ENCODE data around the genes C10orf88 and PSTK.

DNA sequence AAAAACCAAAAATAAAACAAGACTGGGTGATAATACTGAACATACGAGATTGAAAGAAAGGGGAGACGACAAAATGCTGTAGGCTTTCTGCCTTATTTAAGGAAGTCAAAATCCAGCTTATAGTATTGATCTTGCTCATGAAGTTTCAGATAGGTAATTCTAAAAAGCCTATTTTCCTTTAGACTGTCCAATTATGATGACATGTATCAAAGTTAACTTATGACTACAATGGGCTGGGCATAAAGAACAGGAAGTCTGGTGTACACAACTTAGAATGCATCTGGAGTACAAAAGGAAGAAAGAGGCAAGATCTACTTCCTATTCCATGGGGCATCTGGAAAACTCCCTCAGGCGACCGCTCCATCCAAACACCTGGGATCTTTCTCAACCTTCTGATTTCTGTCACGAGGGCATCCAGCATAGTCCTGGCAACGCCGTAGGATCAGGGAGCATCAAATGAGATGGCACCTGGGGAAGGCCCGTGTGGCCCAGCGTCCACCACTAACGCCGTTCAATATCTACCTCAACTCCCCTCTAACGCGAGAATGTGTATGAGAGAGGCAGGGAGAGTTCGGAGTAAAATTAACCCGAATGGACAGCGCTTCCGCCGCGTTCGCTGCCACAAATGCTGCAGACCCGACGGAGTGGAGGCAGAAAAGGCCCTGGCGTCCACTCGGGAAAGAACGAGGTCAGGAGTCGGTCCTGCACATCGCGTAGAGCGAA, 472 bp downstream of the FAM24B start:
- PRO-cap = no peak

- PRO-cap = bidirectional peak, plus-strand start at chr10:122954491, minus-strand start at chr10:122954227
Observed at GRCh38 chr10:122953672-122954735, at the start of gene C10orf88. TSS of gene C10orf88 (minus strand) at chr10:122954227.

DNA sequence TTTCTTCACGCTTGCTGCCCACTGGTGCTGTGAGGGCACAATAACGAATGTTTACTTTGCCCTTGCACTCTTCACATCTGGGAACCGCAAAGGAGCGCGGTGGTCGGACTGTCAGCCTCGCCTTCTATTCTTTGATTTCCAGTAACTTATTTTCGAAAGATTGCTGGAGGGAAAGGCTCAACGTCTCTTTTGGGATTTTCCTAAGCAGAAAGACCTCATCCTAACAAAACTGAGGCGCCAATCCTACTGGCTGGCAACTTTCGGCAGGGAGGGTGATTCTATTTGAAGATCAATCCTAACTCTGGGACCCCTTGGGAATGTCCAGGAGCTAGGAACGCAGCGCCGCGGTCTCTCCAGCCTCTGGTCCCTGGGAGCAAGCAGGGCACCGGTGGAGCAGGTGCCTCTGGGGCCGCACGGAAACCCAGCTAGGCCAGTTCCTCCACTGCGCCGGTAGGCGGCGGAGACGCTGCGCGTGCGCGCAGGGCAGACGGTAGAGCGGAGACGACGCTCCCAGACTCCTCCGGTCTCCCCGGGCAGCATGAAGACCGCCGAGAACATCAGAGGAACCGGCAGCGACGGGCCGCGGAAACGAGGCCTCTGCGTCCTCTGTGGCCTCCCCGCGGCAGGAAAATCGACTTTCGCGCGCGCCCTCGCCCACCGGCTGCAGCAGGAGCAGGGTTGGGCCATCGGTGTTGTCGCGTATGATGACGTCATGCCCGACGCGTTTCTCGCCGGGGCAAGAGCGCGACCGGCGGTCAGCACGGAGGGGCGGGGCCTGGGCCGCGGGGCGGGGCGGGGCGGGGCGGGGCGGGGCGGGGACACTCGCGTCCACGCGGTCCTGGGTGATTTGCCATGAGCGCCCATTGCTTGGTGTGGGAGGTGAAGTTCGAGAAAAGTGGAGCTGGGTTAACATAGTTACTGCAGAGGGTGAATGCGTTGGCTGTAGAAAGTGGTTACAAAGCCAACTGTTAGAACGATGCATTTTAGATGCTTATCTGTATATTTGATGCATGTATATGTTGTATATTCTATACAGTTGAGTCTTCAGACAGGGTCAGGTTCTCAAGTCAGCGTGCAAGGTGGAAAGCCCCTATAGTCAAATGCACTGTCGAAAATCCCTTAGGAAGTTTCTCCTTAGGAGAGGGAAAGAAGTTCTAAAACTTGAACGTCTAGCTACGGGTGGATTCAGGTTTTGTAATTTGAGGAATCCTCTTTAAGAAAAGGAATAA, at the start of gene PSTK:
Gene PSTK (plus strand): TSS at position 460 of the 1,229 bp plus-strand sequence.
- PRO-cap = bidirectional peak, plus-strand start at position 463 of the sequence, minus-strand start at position 665 of the sequence

GRCh38 chr10:123808955-123809326, 82.7 kb downstream of the CPXM2 start:
- PRO-cap = no peak

DNA sequence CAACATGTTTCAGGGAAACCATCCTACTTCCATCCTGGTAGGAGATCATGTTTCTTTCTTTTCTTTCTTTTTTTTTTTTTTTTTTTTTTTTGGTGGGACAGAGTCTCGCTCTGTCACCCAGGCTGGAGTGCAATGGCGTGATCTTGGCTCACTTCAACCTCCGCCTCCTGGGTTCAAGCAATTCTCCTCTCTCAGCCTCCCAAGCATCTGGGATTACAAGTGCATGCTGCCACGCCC, 15.9 kb downstream of the CPXM2 start:
- PRO-cap = no peak

GRCh38 chr10:123930083-123930724, 38.6 kb upstream of the CPXM2 start:
- PRO-cap = no peak

DNA sequence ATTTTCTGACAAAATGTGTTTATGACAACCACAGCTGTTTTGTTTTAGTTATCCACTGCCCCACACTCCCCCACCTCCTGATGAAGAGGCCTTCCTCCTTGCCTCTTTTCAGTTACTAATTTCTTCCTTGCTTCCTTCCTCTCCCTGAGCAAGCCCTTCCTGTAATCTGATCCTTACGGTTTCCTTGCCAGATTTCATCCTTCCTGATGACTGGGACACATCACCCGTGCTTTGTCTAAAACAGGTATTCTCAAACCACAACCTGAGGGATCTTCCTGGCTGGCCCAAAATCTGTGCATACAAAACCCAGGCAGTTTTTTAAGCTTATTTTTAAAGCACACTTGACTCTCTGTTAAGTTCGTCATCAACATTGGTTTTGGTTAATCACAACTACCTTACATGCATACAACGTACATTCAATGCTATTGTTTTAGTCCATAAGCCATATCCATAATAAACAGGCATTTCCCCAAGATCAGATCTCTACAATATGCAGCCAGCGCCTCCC, 39.3 kb downstream of the CHST15 start:
- PRO-cap = no peak

DNA sequence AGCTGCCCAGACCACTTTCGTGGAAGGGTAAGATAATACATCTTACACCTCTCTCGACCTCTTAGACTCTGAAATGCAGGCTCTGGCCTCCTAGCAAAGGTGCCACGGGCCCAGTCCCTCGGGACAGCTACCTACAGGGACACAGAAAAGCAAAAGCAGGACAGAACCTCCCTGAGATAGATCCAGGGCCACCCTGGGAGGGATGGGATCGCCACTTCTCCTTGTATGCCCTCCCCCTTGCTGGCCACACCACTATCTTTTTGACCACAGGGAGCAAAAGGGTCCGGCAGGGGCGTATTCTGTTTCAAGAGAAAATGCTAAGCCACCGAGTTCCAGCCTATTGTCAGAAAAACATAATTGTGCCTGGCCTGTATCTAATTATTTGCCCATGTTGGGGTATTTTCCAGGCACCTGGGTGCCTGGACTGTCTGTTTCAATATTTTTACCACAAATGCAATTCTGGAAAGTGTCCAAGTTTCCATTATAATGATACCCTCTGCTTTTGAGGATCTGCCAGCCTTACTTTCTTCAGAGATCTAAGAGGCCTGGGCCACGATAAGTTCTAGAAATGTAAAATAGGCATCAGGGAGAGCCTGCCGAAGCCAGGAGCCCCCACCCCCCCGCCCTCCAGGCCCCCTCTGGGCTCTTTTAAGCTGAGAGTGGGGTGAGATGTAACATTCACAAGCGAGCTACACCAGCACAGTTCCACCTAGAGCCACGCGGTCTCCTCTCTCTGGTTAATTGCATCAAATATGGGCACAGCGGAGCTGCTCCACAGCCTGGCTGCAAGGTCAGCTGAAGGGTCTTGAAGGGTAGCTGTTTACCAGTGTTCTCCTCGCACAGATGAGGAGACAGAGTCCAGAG, 6.1 kb downstream of the CHST15 start:
- PRO-cap = no peak

DNA sequence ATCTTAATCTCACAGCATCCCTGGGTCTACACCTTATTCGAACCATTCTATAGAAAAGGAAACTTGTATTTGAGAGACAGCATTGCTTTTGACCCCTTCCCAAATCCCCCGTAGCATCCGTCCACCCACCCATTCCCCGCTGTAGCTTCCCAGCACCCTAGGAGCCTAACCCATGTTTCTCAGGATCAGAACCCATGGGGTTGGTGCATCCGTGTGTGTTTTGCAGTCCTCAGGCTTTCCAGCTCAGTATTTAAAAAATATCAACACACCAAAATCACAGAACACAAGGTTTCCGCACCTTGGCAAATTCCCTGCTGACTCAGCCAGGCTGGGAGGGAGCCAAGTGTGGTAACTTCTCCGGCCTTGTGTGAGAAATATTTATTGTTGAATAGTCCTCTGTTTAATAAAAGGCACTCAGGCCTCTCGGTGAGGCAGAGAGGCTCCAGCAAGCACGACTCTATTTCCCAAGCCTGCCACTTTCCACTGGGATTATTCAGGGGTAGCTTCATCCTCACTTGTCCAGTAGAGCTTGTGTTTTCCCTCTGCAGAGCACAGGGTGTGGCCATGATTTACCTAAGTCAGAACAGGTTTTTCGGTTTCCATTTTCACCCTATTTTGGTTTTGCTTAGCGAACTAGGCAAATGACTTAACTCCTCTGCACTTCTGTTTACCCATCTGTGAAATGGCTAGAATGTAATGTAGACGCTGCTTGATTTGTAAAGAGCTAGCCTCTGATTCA, 12.8 kb upstream of the CHST15 start:
- PRO-cap = no peak

DNA sequence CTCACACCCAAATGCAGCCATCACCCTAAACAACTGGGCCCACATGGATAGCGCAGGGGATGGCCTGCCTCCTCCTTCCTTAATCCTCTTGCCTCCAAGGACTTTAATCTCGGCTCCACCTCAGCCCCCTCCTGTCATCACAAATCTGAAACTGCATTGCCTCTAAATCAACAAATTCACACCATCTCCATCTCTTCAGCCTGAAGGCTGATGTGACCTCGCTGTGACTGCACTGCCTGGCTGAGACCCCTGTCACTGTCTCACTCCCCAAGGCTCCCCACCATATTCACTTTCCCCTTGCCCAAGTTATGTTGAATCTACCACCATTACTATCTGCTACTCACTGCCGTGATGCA, 71.7 kb upstream of the CHST15 start:
- PRO-cap = no peak

- PRO-cap = no peak
Observed at GRCh38 chr10:124416614-124417315, 2.0 kb downstream of the OAT start.

GRCh38 chr10:124447687-124448206, 2.1 kb downstream of the NKX1-2 start:
- PRO-cap = no peak

DNA sequence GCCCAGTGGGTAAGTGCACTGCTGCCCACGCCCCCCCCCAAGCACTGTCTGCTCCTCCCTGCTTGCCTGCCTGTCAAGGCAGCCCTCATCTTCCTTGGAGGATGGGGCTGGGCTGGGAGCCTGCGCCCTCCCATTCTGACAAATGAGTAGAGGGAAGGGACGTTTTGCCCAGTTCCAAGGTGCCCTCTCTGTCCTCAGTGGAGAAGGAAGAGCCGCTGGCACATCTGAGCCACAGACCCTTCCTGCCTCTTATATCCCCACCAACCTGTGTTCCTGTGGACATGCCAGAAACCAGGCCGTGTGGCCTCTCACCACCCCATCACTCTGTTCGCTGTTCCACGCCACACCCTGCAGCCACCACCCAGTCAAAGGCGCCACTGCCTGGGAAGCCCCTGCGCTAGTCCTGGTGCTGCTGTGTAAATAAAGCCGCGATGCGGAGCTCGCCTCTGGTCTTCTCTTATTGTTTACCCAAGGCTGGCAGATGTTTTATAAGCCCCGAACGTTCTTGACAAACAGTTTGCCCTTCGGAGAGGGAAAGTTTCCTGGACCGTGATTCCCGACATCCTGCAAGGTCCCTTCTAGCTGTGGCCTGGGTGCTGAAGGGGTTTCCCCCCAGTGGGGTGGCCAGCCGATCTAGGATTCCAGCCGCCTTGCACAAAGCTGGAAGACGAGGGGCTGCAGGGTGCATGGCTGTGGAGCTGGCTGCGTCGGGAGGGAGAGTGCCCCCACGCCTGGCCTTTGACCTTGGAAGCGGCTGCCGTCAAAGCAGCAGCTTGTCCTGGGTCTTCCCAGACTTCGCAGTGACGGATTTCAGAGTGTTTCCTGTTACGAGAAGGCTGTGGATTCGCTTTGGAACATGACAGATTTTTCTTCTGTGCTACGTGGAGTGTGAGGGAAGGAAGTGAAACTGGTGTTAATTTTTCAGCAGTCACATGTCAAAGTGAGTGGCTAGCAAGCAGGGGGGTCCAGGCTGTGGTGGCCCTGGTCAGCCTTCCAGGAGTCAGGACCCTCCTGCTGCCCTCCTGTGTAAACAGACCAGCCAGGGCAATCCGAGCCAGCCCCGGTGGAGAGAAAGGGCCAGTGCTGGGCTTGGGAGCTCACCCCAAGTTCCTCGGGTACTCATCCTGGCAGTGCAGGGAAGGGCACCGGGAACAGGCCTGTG, 61.5 kb downstream of the LHPP start:
- PRO-cap = no peak

DNA sequence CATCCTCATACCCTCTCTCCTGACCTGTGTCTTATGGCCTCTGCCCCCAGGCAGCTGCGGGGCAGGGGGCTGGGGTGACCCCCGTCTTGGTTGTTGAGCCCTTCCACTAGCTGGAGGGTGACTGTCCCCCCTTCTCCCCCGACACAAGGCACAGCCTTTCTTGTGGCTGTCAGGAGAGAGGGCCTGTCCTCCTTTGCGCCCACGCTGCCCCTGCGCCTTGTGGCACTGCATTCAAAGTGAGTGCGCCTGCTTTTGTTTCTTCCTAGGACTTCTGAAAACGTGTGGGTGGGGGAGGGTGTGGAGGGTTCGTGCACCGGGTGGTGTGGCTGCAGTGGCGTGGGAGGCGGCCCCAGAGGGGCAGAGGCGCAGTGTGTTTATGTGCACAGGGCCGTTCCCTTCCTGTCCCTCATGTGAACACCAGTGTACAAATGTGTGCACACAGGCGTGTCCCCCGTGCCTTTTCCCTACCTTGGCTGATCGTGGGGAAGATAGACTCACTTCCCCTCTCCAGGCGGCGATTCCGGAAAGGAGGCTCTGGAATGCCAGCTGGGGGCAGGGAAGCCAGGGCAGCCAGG, 88.7 kb downstream of the LHPP start:
- PRO-cap = no peak

DNA sequence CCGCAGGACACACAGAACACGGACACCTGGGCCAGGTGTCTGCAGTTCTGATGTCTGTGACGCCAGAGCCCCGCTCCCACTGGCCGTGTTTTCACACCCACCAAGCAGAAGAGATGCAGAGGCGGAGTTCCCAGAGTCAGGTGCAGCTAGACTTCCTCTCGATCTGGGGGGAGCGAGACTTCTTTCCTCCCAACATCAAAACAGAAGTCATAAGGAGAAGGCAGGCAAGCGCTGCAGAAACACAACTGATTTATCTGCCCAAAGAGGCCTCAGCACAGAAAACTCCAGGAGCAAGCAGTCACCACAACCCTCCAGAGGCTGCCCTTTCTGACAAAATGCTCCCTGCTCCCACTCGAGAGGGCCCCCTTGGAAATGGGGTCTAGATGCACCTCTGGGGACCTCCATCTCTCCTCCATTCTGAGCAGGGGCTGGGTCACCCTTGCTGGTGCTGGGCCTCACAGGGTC, 107.4 kb downstream of the FAM53B start:
- PRO-cap = no peak

DNA sequence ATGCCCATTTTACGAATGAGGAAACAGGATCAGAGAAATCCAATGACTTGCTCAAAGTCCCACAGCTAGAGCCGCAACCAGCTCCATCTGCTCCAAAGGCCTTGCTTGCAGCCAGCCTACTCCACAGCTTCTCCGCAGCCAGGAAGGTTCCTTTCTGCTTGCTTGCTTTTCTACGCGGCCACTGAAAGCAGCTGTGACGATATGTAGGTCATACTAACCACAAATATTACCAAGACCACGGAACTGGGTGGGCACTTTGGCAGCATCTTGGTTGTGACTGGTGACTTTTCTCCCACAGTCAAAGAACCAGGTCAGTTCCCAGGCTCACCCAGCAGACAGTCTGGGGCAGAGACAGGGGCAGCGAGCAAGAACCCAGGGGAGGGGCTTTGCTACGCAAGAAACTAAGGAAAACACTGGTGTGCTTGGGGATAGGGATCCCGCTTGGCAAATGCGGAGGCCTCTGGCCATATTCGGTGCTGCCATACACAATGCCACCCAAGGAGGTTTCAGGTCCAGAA, 86.3 kb downstream of the FAM53B start:
- PRO-cap = no peak

- PRO-cap = no peak
Observed at GRCh38 chr10:124686657-124687609, 57.2 kb downstream of the FAM53B start.

DNA sequence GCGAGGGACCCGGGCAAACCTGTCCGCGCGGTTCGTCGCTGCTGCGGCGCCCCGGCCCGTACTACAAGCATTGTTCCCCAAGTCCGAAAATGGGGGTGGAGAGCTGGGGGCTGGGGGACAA, 1.3 kb downstream of the FAM53B start:
- PRO-cap = no peak

DNA sequence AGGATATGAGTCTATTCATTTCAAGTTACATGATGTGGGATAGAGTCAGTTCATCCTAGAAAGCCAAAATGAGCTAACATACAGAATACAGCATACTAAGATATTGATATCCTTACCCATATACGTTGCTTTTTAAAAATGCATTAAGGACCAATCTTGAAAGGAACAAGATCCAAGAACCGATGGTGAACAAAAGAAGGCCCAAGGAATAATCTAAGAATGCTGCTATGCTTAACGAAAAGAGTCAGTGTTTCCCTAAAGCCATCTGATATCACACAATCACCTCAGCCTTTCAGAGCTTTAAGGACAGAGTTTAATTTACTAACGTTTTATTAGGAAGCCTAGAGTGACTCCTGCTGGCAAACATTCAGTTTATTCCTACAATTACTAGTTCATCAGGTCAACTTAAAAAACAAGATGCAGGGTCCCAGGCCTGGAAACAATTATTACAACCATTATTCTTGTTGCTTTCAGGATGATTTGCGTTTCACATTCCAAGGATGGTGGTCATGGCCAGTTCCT, 1.3 kb upstream of the FAM53B start:
- PRO-cap = no peak

- PRO-cap = no peak
Observed at GRCh38 chr10:124916460-124916617, 25.6 kb upstream of the ZRANB1 start.

Data from A673 (cell line).